Glomerular endothelial cell (primary cell): ENCODE measurements around a stretch of chr9.

DNA sequence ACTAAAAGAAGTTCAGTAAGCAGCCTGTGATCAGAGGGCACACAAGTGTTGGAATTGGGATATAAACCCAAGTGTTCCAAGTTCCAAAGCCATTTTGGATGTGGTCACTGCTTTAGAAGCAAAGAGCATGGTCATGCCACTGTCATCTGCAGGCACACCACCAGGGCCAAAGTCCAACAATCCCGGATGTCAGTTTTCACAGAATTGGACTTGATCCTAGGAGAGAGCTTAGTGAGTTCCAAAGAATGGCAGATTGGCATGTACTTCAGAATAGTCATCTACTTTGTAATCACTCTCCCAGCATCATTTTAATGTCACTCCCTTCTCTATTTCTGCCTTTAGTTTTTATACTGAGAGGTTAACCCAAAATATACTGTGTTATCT, 388.1 kb downstream of the ACTL7B start:
- RAMPAGE, long total RNA, result no peak

DNA sequence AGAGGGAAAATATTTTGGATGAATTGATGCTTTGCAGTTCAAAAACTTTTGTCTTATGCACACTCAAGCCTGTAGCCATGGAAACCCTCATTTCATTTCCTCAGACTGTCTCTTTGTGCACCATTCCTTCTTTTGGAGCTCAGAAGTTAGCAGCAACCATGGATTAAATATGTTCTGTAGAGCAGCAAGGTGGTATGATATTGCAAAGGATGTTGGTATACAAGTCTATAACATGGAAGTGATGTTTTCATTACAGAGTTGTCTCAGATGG, 145.7 kb downstream of the ACTL7B start:
- RAMPAGE, long total RNA, result no peak

DNA sequence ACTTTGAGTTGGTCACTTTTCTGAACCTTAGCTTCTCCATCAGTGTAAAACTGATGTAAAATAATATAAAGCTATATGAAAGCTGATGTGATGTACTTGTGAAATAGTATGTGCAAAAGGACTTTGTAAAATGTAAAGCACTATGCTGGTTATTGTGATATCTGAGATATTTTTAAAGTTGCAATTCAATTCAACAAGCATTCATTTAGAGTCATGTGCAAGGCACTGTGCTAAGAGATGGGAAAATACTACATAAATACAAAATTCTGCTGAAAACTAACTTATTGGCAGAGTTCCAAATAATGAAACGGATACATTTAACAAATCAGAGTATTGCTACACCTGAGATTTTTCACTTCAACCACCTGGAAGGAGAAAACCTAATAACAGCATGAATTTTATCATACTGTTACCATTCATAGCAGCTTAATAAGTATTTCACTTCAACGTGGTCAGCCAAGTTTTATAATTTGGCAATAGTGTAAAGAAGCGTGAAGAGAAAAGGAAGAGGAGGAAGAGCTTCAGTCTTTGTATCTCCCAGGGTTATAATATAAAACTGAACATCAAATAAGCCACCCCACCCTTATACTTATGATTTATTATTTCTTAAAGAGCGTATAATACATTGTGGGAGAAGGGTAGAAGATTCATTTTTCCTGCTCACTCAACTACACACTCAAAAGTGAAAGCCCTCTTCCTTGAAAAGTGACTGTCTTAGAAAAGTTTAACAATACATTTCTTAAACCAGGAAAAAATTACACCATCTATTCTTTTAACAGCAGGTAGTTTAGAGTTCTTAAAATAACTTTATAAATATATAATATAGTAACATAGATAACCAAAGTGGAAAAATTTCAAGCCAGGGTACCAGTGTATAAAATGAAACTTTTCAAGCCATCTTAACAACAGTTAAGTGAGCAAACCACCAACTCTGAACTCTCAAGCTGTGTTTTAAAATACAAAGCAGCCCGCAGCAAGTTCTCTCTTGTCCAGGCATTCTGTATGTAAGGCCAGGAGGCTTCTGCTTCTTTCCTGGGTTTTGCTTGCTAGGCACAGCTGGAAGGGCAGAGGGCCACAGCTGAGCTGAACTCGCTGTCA, 6.4 kb upstream of the CTNNAL1 start:
- RAMPAGE, long total RNA, result no peak

GRCh38 chr9:109274680-109275721, 45.9 kb downstream of the EPB41L4B start:
- RAMPAGE, long total RNA, result no peak

DNA sequence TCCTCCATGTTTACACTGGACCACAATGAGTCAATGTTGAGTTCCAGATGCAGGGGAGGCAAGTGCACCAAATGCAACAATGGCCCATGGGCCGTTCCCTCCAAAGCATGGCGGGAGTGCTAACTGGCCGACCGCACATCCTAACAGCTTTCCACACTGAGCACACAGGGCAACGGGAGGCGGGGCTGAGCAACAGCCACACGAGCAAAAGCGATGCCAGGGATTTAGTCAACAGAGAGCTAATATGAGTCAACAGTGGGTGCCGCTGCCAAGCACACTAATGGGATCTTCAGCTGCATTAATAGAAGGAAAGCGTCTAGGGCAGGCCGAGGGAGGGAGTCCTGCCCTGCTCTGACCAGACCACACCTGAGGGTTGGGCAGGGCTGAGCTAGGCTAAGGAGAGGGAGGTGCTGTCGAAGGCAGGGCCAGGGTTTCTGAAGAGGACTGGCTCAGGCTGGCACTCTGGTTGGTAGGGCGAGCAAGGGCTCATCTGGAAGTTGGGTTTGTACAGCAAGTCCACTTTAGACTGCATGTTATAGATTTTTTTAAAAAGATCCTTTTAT, 4.6 kb downstream of the EPB41L4B start:
- RAMPAGE, long total RNA, result no peak

GRCh38 chr9:109409824-109410597, 88.1 kb downstream of the PTPN3 start:
- RAMPAGE, long total RNA, result no peak

- RAMPAGE, long total RNA, result no peak
Observed at GRCh38 chr9:109476590-109477394, 21.3 kb downstream of the PTPN3 start.

- RAMPAGE, long total RNA, result no peak
Observed at GRCh38 chr9:109478267-109479193, 19.6 kb downstream of the PTPN3 start.

DNA sequence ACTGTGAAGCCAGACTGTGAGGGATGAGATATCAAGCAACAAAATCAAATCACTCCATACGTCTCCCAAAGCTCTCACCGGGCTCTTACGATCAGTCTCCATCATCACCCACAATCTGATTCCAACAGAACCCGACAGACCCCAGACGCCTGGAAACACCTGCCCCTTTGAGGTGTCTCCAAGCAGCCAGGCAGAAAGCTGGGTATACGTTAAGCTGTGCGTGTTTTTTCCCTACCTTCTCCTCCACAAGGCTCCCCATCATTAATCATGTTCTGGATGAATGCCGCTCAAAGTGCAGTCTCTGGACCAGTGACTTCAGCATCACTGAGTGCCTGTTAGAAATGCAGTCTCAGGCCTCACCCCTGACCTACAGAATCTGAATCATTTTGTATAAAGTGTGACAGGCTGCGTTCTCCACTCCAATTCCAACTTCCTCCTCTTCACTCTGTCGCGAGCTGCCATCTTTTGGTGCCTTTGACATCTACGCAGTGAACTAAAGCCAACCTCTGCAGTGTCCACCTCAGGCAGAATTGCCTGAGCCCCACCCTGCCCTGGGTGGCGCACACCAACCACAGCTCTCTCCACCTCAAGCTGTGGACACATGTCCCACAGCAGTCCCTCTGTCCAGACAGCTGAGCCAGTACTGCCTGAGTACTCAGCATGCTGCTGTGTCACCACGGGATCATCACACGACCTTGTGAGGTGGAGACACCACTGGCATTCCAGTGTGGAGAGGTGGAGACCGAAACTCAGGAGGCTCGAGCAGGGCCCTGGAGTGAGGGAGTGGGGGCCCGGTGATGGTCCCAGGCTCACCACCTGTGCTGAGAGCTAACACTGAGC, 14.3 kb downstream of the PTPN3 start:
- RAMPAGE, long total RNA, result no peak

DNA sequence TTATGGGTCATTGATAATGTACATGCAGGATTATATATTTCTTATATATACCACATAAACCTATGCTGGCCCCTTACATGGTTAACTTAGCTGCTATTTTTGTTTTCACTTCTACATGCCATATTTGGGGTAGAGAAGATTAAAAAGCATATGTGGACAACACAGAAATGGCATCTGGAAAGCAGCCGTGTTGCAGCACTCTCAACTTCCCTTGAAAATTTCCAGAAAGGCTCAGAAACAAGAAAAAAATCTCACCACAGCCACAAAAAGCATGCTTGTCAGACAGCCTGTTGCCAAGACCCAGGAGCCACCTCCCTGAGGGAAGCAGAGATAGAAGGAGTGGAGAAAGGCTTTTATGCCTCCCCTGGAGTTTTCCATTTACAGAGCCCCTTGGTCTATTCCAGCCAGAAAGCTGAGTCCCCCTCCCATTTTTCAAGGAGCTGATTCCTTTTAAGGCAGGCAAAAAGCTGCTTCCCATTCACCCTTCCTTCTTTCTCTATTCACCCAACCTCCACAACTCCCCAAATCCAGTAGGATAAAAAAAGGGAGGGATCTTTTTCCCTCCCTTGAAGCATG, 37.3 kb upstream of the PALM2AKAP2 start:
- RAMPAGE, long total RNA, result no peak

GRCh38 chr9:109745784-109746466, 34.1 kb upstream of the PALM2AKAP2 start:
- RAMPAGE, long total RNA, result no peak

DNA sequence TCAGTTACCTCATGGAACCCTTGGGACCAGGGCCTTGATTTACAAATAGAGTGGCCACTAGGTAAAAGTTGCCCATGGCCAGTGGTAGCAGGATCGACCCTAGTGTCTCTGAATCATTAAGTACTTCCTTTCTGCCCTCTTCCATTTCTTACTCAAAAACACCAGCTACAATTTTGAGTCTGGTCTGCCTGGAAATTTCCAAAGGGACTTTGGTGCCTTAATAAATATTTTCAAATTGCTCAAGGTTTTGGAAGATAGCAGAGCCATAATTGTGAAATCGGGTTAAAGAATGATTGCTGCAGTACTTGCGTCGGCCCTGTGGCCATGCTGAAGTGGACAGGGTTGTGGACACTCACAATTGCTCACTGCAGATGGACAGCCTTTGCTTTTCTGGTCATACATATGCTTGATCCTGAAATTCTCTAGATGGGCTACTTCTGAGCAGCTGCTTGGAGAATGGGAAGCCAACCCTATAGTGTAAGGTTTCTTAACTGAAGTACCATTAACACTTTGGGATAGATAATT, 14.6 kb downstream of the PALM2AKAP2 start:
- RAMPAGE, long total RNA, result no peak

- RAMPAGE, long total RNA, result no peak
Observed at GRCh38 chr9:109910527-109910986, 130.6 kb downstream of the PALM2AKAP2 start.

- RAMPAGE, long total RNA, result no peak
Observed at GRCh38 chr9:110170973-110171654, 36.8 kb downstream of the C9orf152 start.

DNA sequence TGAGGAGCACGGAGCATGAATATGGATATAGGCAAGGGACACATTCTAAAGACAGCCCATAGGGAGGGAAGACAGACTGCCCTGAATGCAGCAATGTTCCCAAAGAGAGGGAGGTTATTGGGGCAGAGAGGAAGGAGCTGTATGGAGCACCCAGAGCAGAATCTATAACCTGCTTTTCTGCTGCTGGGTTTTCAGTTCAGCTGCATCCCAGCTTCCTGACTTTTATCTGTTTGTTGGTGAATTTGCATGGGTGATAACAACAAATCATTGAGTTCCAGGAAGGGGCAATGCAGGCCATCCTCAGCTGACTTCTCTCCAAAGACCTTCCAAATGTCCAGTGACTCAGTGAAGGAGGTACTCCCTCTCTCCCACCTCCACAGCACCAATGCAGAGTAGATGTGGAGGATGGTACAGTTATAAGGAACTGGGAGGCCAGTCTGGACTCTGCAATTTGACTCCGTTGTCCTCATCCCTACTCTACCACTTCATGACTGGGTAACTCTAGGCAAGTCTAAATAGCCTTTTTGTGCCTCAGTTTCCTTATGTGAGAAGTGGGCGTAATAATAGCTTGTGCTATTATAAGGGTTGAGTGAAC, 1.6 kb upstream of the TXN start:
- RAMPAGE, long total RNA, result no peak

- RAMPAGE, long total RNA, result no peak
Observed at GRCh38 chr9:110303035-110303631, 34.5 kb downstream of the TXNDC8 start.

DNA sequence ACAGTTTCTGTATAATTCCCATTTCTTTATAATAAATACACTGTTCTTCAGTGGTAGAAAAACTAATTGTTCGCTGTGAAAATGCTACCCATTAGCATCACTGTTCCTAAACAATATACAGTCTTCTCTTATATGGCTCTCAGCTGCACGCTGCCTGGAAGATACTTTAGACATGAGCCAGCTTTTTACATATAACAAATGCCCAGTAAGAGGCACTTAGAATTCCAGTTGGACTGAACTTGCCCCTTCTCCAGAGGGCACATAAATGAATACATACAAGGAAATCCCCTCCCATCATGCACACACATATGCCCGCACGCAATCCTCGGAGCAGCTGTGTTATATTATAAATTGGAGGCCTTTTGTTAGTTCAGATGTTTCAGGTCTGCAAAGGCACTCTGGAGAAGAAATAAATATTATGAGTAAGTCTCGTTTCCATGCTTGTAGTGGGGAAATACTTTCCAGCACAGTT, 17.7 kb upstream of the MUSK start:
- RAMPAGE, long total RNA, result no peak

- RAMPAGE, long total RNA, result no peak
Observed at GRCh38 chr9:111037166-111037701, 1.0 kb downstream of the LPAR1 start.

DNA sequence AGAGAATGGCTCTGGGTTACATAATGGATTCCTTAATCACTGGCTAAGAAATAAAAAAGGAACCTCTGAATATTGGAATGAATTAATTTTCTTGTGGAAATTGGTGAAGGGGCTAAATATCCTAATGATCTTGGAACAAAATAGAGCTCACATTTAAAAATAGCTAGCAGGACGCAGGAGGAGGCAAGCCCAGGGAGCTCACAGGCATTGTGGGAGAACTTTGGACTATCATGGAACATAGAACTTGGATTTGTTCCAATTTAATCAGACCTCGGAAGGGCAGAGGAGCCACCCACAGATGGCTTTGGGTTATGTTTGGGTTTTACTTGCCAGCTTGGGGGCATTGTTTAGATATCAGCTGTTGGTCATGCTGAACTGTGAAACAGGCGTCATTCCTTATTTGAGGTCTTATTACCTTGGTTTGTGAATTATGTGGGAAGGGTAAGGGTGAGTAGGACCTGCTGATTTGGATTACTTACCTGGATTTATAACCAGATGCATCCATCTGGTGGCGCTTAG, 14.0 kb upstream of the PTGR1 start:
- RAMPAGE, long total RNA, result no peak

DNA sequence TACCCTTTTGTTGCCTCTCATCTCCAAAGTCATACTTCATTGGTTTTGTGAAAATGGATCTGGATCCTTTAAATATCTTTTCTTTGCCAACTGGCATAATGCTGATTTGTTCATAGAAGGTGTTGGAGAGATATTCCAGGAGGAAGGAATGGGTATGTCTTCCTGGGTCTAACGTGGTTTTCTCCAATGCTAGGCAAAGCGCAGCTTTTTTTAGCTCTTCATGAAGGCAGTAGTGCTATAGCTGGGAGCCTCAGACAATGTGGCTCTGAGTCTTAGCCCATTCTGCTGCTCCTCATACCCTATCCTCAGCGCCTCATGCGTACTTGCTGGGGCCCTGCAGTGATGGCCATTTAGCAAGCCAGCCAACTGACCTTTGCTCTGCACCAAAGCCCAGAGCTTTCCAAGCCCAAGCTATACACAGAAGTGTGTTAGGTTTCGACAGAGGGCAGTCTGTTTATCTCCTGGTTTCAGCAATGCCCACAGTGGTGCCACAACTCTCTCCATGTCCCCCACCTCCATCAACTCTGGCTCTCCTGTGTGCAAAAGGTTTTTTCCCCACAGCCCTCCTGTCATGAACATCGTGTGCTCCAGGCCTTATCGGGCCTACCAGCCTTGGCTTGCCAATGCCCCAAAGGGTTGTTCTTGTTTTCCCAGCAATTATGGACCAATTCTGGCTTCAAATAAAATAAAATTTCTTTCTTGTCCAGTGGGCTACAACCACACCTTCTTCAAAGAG, 16.8 kb downstream of the GNG10 start:
- RAMPAGE, long total RNA, result no peak